ENCODE data around the gene GPR3.

- PRO-cap = no peak
These were observed 1.8 kb upstream of the ZNF683 start for GRCh38 chr1:26374406-26374775.

- PRO-cap = no peak
These were observed 35.3 kb downstream of the RPS6KA1 start for GRCh38 chr1:26564651-26565417.

DNA sequence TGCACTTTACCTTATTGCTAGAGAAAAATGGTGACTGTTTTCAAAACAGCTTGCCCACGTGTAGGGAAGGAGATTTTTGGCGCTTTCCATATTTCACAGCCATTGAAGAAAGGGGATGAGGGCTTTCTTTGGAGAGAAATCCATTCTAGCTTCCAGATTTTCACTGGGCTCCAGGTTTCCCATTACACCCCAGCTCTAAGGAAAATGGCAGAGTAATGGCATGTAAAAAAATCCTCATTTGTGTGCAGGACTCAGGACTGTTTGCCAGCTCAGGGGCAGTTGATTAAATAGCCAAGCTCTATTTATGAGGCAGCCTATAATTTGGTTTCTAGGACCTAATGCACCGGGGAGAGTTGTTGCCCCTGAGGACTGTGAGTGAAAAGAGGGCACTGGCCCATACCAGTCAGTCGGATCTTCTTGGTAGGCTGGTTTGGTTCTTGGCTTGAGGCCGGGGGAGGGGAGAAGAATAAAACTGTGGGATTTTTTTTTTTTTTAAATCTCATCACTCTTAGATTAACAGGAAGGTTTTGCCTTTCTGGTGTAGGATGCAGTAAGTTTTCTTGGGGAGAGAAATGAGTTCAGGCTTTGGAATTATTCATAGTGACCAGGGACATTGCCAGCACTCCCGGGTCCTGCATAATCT is 2.1 kb upstream of the ARID1A start:
- PRO-cap = no peak

- PRO-cap = no peak
These were observed 35.4 kb upstream of the PIGV start for GRCh38 chr1:26752164-26752951.

DNA sequence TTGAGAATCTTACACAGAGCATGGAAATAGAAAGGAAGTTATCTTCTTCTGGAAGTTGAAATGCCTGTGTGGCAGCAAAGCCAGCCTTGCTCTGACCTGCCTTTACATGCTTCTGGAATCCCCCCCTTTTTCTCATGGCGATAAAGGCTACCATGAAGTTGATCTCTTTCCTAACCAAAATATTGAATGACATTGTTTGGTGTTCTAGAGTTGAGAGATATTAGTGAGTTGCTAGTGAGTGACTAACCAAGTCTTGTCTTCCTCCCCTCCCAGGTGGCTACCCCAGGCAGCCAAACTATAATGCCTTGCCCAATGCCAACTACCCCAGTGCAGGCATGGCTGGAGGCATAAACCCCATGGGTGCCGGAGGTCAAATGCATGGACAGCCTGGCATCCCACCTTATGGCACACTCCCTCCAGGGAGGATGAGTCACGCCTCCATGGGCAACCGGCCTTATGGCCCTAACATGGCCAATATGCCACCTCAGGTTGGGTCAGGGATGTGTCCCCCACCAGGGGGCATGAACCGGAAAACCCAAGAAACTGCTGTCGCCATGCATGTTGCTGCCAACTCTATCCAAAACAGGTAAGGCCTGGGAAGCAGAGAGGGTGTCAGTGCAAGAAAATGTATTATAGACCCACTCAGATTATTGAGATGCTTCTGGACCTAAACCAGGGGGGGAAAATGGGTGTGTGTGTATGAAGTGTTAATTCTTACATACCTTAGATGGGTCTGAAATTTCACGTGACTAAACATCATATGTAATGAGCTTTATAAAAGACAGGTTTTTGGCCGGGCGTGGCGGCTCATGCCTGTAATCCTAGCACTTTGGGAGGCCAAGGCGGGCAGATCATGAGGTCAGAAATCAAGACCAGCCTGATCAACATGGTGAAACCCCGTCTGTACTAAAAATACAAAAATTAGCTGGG is 24.8 kb upstream of the PIGV start:
- PRO-cap = no peak

DNA sequence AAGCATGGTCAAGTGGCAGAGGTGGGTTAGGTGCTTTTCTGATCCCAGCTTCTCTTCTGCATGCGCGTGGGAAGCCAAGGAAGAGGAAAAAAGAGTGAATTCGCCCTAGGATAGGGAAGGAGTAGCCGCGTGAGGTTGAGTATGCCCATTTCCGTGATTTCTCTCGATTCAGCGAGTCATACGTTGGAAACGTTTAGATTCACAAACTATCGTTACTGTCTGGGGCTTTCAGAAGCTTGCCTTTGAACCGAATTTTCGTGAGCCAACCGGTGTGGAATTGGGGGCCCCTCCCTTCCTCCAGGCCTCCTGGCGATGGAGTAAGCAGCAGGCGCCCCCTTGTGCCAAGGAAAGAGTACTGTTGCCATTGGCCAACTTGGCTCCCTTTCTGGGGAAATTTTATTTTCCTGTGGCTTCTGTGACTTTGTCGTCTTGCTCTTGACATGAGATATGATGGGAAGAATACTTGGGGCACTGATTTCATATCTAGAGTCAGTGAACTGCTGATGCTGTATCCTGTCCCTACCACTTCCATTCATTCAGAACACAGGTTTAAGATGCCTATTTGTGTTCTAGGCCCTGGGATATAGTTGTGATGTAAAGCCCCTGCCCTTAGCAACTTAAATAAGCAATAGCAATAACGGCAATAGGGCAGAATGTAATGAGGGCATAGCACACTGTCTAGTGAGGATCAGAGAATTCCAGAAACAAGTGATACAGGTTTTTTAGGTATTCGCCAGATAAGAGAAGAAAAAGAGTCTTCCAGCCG is 1.4 kb downstream of the PIGV start:
- PRO-cap = unidirectional peak, minus-strand start at position 244 of the sequence

DNA sequence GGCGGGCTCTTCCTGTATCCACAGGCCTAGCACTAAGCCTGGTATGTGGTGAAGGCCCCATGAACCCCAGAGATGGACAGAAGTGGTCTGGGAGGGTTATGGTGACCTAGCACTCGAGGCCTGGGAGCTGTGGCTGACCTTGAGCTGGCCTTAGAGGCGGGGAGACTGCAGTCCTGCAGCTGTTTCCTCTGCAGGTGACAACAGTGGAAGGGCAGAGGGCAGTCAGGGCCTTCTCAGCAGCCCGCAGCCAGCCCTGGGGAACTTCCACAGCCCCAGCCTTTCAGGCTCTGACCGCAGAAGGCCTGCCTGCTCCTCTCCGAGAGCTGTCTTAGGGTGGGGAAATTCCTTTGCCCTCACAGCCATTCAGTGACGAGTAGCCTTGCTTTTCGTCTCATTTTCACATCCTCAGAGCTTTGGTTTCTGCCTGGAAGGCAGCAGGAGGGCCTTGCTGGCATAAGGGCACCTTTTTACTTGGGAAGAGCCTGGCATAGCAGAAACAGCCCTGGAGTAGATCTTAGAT is 12.4 kb downstream of the ZDHHC18 start:
- PRO-cap = no peak

DNA sequence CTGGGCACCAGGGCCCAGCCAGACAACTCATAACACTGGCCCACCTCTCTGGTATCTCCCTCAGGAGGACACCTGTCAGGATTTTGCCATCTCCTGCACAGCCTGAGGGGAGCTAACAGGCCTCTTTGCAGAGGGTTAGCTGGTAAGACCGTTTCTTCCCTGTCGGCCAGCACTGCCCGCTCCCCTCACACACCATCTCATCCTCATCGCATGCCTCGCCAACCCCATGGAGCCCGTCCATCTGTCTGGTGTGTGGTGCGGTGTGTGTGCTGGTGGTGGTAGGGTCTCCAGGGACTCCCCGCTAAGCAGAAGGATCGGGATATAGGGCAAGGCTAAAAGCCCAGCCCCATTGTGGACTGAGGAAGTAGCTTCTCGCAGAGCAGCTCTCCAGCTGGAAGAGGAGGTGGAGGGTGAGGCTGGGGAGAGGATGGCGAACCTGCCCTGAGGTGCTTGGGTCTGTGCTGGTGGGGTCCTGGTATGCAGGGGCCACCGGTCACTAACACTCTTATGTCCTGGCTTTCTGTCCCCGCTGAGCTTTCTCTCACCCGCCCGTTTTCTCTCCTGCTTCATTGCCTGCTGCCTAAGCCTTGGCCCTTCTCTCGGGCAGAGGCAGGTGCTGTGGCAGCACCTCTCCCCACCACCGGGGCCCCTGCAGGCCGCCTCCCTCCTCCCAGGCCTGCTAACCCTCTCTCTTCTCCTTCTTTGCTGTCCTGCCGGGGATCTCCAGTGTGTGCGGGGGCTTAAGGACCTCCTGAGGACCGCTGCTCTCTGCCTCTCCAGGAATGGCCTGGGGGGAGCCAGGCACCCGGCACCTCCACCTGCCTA is 6.6 kb upstream of the SFN start:
- PRO-cap = no peak

DNA sequence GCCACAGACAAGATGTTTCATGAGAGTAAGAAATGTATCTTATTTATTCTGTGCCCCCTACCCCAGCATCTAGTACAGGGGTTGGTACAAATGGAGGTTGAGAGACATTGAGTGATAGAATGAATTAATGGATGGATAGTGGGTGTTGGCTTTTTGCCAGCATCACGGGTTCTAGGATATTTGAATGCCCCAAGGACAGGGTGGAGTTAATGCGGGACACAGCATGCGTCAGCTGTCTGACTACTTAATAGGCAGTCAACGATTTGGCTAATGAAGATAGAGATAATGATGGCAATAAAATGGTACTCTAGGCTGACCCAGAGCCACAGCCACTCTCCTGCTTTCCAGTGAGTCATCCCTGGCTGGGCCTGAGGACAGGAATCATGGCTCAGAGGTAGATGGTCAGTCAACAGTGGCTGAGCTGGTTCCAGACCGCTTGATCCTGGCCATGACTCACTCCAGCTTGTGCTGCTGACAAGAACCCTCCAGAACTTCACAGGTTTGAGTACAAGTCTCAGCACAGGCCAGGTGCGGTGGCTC is 6.3 kb downstream of the NR0B2 start:
- PRO-cap = no peak

DNA sequence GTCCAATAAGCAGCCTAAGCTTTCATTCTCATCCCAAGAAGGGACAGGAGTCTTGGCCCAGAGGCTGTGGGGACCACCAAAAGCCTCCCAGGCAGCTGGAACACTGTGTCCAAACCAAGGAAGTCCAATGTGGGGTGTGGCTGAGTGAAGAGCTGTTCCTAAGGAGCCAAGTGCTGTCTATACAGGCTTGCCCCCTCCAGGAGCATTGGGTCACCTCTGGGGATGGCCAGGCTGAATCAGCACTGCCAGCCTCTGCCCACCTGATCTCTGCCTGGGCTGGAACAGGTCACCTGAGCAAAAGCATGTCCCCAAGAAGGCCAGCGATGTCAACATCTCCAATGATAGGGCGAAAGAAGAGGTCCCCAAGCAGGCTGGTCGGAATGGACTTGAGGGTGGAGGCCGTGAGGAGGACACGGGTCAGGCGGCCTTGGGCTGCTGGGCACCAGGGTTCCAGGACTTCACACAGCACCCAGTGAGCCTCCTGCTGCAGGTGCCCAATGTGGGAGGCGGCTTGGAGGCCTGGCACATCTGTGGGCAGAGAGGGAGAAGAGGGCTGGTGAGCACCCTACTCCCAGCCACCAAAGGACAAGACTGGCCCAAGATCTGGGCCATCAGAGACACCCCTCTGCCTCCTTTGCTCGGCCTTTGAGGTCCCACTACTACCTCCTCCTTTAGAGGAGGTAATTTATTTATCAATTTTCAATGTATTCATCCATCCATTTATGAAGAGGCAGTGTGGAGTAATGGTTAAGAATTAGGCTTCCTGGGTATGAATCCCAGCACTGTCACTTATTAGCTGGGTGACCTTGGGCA is 2.0 kb downstream of the NR0B2 start:
- PRO-cap = no peak

- PRO-cap = no peak
These were observed 1.3 kb downstream of the TRNP1 start for GRCh38 chr1:26994869-26995133.

DNA sequence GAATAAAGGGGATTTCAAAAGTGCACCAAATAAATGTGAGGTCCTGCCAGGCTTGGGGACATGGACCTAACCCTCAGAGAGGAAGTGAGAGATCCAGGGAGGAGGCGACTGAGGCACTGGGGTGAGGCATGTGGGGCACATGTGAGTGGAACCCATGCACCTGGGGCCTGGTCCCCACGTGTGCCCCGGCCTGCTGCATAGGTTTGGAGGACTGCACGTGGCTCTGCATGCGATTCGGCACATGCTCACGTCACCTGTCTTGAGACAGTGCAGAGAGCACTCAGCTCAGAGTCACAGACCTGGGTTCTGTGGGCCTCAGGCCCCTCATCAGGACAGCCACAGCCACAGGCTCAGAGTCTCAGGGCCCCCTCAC is 48.4 kb downstream of the SLC9A1 start:
- PRO-cap = no peak

DNA sequence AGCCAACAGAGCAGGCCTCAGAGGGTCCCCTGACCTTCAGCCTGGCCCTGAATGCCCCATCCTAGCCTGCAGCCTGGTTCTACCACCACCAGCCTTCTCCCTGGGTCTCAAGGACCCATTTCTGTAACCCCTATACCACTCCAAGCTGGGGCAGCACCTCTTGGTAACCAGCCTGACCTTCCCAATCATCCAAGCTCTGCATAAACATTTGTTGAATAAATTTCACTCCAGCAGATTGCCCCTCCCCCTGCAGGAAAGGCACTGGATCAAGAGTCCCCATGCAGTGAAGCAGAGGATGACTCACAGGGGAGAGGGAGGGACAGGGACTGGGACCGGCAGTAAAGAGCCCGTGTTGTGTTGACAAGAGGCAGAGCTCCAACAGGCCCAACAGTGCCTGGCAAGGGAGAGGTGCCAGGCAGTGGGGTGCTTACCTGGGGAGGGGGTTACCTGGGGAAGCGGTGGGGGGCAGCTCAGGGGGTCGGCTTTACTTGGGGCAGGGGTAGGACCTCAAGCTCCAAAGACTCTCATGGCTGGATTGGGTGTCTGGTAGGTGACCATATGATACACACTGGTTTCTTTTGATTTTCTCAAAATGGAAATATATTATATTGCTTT is 32.3 kb downstream of the SLC9A1 start:
- PRO-cap = bidirectional peak, plus-strand start at position 390 of the sequence, minus-strand start at position 187 of the sequence

DNA sequence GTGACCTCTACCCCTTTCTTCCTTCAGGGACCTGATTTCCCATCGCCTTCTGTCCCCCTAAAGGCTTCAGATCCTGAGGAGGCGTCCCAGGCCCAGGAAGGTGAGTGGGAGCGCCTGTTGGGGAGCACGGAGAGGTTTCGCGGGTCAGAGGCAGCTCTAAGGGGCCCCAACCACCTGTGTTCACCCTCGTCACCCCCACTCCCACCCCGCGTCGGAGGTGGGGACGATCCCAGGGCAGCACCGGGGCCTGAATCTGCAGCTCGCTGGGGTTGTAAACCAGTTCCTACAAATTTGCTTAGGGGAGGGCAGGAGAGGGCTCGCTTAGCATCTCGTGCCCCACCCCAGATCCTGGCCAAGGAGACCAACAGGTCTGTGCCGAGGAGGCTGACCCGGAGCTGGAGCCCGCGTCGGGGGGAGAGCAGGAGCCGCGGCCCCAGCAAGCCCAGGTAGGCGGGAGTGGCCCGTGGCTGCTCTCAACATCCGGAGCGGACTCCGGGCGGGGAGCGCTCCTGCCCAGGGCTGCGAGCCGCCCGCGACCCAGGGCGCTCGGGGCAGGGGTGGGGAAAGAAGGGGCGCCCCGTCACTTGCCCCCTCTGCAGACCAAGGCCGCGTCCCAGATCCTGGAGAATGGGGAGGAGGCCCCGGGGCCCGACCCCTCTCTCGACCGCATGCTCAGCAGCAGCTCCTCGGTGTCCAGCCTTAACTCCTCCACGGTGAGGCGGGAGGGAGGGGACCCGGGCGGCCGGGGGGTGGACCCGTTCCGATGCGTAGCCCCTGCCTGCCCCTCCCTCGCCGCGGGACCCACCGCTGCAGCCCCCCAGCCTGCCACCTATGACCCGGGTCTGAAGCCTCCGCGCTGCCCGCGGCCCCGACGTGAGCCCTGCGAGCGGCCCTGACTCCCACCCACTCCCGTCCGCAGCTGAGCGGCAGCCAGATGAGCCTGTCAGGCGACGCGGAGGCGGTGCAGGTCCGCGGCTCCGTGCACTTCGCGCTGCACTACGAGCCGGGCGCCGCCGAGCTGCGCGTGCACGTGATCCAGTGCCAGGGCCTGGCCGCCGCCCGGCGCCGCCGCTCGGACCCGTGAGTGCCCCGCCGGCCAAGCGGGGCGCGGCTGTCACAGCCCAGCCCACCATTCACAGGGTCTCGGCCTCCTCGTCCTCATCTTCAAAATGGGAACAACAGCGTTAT is 7.6 kb downstream of the SYTL1 start:
- PRO-cap = no peak

GRCh38 chr1:27391963-27392853 is at the start of gene GPR3:
GPR3 (plus strand) TSS chr1:27392622.
- PRO-cap = bidirectional peak, plus-strand start at chr1:27392634, minus-strand start at chr1:27392419

GRCh38 chr1:27399595-27400064 is 7.2 kb downstream of the GPR3 start:
- PRO-cap = no peak

DNA sequence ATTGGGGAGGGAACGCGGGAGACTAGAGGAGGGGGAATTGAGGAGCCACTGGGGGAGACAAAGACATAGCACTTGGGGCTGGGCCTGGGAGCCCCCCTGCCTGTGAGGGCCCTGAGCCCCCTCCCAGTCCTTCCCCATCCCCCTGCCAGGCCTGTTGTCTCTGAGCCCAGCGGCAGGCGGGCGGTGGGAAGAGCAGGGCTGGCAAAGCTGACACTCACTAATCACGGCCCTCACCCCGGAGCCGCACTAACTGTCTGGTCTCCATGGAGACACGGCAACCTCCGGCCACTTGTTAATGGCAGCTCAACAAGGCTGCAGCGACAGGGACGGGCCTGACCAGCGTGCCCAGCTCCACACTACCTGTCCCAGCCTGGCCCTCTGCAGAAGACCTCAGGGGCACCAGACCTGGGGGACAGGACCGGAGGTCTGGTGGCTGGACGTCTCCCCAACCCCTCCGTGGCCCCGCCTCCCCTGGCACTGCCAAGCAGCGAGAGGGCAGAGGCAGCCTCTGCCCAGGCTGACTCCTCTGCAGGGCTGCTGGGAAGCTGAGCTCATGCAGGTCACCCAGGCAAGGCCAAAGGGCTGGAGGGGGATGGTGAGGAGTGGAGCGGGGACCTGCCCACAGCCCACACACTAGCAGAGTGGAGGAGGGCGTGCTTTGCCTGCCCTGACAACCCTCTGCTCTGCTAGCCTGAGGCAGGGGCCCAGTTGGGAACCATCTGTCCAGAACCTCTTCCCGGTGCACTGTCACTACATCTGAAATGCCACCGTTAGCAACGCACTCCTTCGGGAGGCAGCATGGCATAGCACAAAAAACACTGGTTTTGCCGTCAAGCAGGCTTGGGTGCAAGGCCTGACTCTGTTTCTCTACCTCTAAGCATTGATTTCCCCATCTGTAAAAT is 29.5 kb upstream of the WASF2 start:
- PRO-cap = bidirectional peak, plus-strand start at position 633 of the sequence, minus-strand start at position 528 of the sequence

DNA sequence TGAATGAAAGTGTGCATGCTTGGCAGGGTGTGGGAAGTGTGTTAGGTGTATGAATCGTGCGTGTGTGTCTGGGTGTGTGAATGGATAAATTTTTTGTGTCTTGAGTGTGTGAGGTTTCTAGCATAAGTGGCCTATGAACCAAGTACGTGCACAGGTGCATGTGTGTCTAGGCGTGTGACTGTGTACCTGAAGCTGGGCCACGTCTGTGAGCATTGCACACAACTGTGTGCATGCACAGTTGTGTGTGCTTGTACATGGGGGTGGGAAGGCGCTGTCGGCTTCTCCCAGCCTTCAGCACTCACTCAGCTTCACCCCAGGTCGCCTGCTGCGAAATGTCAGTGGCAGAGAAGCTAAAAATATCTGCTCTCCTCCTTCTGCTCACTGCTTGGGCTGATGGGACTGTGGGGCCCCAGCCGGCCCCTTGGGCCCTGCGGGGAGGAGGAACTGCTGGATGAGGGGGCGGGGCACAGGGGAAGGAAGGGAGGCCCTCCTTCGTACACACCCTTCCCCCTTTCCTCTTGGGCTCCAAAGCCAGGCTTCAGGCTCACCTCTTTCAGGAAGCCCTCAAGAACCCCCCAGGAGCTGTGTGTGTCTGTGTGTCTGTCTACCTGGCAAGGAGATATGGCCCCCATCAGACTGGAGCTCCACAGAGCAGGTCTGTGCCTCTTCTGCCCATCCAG is 35.4 kb upstream of the WASF2 start:
- PRO-cap = no peak

DNA sequence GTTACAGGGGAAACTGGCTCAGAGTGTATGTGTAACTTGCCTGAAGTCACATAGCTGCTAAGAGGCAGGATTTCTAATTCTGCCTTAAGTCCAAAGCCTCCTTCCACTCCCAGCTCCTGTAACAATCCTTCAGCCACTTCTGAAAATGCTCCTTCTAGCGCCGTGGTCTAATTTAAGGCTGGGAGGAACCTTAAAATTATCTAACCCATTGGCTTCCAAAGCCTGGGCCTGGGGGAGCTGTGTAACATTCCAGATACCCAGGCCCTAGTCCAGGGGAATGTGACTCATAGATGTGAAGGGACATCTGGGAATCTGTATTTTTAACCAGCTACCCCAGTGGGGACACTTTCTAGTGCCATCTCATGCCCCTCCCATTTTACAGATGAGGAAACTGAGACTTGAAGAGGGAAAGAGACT is 49.0 kb downstream of the AHDC1 start:
- PRO-cap = no peak

DNA sequence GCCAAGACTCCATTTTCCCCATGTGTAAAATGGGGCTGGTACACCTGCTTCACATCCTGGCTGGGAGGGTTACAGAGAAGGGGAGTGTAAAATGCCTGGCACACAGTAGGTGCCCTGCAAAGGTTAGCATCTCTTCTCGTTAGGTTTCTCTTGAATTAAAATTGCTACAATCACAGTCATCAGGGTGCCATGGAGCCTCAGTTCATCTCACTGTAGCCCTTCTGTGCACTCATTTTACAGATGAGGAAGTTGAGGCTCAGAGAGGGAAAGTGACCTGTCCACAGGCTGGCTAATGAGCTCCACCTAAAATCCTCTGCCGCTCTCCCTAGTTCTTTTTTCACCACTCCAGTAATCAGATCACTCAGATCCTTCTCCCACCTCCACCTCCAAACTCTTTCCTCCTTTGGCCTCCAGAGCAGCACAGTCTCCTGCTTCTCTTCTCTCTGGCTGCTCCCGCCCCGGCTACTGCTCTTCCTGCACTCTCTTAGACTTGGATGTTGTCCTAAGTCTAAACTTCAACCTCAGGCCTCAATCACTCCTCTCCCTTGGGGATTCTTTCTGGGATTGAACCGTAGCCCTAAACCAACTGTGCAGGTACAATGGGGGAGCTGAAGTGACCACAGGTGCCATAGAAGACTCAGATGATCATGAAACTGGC is 13.6 kb upstream of the AHDC1 start:
- PRO-cap = no peak